Glomerular endothelial cell (primary cell): ENCODE measurements around the genes BCCIP and NPS.

GRCh38 chr10:125823451-125823712 is at the start of gene BCCIP:
TSS of gene BCCIP (plus strand) at chr10:125823546.
- RAMPAGE, long total RNA: no peak

DNA sequence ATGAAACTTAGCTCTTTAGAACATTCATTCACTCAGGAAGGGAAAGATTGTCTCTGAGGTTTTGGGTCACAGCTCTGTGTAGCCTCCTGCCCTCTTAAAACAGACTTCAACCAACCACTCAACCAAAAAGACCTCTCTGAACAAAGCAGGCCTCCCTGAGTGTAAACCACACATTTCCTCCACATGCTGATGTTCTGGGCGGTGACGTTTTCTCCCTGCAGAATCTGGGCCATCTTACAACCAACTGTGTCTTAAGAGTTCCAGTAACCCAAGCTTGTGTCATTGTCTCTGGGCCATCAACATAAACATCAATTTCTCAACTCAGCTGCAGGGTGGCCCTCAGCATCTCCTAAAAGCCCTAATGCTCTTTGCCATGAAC is 81.0 kb upstream of the ADAM12 start:
- RAMPAGE, long total RNA: no peak

- RAMPAGE, long total RNA: no peak
These were observed 109.1 kb downstream of the C10orf90 start for GRCh38 chr10:126561377-126561868.

- RAMPAGE, long total RNA: no peak
These were observed 108.2 kb downstream of the DOCK1 start for GRCh38 chr10:127013101-127014057.

DNA sequence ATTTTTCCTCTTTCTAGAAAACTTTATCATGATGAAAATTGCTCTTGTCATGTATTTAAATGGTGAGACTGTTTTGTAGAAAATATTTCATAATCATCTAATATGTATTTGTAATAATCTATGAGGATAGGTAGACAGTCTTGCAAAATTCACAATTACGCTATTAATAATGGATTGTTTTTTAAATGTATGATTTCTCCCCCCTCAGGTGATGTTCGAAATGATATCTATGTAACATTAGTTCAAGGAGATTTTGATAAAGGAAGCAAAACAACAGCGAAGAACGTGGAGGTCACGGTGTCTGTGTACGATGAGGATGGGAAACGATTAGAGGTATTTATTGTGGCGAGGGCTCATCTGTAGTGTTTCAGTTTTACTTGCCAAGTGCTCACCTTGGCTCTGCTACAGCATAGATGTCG is 117.8 kb downstream of the DOCK1 start:
- RAMPAGE, long total RNA: no peak

DNA sequence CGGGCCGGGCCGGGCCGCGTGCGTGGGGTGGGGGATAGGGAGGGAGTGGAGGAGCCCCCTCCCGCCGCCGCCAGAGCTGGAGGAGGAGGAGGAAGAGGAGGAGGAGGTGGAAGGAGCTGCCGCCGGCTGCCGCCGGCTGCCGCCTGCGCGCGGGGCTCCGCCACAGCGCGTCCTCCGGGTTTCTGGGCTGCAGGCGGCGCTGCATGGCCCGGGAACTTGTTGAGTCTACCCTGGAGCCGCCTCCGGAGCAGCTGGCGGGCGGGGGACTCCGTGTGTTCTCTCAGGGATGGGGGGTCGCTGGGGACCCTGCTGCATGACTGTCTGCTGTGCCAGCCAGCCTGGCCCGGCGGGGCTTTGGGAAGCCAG is 225 bp upstream of the INSYN2A start:
- RAMPAGE, long total RNA: no peak

- RAMPAGE, long total RNA: no peak
These were observed 156.8 kb upstream of the NPS start for GRCh38 chr10:127392250-127392668.

- RAMPAGE, long total RNA: no peak
These were observed at the start of gene NPS for GRCh38 chr10:127549139-127549391. TSS of gene NPS (plus strand) at chr10:127549309.

GRCh38 chr10:127576850-127577174 is 27.7 kb downstream of the NPS start:
- RAMPAGE, long total RNA: no peak

GRCh38 chr10:127888898-127889054 is 4.0 kb downstream of the CLRN3 start:
- RAMPAGE, long total RNA: no peak

DNA sequence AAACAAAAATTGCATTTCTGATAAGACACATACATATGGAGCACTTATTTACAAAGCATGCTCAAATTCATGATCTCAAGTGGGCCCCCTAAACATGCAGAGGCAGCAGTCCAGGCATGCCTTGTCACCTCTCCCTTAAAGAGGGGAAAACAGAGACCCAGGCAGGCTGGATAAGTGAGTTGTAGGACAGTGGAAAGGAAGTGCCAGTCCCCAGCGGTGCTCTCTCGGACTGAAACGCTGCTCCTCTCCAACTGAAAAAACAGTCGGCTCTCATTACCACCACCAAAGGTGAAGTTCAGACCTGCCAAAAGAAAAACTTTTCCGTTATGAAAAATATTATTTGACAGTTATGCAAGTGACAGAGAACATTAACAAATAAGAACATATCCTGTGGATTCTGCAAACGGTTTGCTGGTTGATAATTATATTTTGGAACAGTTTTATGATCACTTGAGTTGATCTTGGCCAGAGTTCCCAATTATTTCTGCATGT is 82.5 kb downstream of the PTPRE start:
- RAMPAGE, long total RNA: no peak

GRCh38 chr10:127997693-127998391 is 90.9 kb downstream of the PTPRE start:
- RAMPAGE, long total RNA: no peak

- RAMPAGE, long total RNA: no peak
These were observed 30.6 kb downstream of the MKI67 start for GRCh38 chr10:128095421-128096301.

GRCh38 chr10:128097314-128098041 is 28.7 kb downstream of the MKI67 start:
- RAMPAGE, long total RNA: no peak

DNA sequence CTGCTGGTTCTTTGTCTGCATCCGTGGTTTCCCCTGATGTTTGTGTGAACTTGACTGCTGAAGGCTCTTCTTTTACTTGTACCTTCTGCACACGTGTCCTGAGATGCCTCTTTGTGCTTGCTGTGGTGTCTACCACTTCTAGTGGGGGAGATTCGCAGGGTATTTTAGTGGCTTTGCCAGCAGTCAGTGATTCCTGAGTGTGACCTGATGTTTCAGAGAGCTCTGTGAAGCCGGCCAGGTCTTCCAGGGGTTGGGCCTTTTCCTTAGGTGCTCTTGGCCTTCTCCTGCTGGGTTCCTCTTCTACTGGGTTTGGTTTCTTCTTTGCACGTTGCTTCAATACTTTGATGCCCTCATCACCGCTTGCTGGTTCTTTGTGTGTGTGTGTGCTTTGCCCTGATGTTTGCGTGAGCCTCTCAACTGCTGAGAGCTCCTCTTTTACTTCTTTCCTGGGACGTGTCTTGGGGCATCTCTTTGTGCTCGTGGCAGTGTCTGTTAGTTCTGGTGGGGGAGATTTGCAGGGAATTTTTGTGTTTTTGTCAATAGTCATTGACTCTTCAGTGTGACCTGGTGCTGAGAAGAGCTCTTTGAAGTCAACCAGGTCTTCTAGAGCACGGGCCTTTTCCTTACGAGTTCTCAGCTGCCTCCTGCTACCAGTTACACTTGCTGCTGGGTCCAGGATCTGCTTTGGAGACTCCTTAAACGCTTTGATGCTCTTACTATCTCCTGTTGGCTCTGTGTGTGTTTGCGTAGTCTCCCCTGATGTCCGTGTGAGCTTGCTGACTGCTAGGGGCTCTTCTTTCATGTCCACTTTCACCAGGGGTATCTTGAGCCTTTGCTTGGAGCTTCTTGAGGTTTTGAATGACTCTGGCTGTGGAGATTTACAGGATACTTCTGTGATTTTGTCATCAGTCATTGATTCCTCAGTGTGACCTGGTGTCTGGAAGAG is 22.4 kb downstream of the MKI67 start:
- RAMPAGE, long total RNA: no peak

DNA sequence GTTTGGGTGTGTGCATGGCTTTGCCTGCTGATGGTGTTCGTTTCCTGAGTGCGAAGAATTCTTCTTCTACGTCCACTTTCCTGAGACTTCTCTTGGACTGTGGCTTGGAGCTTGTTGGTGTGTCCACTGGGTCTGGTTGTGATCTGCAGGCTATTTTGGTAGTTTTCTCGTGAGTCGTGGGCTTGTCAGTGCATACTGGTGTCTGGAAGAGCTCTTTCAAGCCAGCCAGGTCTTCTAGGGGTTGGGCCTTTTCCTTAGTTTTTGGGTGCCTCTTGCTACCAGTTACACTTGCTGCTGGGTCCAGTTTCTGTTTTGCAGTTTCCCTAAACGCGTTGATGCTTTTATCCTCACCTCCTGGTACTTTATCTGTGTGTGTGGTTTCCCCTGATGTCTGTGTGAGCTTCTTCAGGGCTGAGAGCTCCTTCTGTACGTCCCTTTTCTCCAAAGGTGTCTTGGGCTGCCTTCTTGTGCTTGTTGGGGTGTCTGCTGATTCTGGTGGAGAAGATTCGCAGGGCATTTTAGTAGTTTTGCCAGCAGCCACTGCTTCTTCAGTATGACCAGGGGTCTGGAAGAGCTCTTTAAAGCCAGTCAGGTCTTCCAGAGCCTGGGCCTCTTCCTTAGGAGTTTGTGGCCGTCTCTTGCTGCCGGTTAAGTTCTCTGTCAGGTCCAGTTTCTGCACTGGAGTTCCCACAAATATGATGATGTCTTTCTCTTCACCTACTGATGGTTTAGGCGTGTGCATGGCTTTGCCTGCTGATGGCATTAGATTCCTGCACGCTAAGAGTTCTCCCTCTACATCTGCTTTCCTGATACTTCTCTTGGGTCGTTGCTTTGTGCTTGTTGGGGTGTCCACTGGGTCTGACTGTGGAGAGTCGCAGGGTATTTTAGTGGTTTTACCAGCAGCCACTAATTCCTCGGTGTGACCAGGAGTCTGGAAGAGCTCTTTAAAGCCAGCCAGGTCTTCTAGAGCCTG is 18.7 kb downstream of the MKI67 start:
- RAMPAGE, long total RNA: no peak

DNA sequence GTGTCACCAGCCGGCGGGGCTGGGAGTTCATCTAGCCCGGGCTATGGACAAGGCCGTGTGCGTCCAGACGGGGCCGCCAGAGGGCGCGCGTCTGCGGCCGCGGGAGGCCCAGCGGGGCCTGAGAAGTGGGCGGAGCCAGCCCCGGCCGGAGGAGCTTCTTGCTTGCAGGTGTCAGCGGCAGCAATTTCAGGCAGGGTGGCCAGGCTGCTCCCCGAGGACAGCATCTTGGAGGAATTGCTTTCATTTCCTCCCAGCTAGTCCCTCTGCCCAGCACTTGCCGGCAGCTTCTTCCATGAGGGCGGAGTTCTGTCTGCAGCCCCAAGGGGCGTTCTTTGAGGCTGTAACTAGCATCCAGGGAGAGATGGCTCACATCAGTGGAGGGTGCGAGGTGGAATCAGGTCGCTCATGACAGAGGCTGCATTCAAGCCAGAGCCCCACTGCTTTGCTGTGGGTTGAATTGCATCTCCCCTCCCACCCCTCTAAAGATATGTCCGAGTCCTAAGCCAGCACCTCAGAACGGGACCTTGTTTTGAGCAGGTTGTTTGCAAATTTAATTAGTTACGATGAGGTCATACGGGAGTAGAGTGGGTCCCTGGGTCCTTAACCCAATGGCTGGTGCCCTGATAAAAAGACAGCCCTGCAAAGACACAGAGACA is 85.9 kb upstream of the MKI67 start:
- RAMPAGE, long total RNA: no peak

DNA sequence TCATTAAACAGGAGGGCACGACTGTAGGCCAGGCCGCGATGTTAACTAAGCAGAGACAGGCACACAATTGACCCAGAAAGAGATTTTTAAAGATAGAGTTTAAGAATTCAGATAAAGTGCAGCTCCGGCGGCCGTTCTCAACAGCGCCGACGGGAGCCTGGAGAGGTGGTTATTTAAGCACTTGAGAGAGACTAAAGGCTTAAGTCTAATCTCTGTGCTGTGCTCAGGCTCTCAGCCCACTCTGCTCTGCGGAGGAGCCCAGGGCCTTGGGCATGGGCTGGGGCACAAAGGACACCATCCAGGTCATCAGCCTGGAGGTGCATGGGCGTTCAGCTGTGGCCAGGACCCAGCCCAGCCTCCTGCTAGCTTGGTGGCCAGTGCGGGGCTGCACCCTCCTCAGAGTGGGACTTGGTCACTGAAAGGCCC is 602.7 kb upstream of the MKI67 start:
- RAMPAGE, long total RNA: no peak

- RAMPAGE, long total RNA: no peak
These were observed 431.7 kb upstream of the MGMT start for GRCh38 chr10:129035250-129035882.

DNA sequence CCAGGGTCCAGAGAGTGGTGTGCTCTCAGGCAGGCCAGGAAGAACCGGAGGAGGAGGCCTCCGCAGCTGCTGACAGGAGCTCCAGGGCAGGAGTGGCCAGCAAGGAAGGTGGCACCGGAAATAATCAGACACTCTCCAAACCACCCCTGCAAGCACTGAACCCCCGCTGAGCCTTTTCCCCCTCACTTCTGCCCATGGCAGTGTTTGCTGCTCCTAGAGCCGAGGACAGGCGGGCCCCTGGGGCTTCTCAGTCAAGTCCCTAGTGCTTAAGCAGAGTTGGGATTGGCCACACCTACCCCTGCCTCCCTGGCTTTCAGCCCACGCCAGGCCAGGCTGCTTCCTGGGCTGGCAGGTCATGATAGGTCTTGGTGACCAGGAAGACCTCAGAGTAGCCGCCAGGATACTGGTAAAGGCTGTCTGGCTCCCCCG is 242.8 kb downstream of the MGMT start:
- RAMPAGE, long total RNA: no peak